Gastroesophageal sphincter (tissue), 4 donors: ENCODE measurements around the genes ZNF85, ZNF429 and ZNF100.

GRCh38 chr19:19323843-19324601 lies 3.4 kb downstream of the MAU2 start:
- PRO-cap: no peak
- RAMPAGE, long total RNA, 4 experiments: no peak in any of the 4 experiments

- PRO-cap: no peak
- RAMPAGE, long total RNA, 4 experiments: no peak in any of the 4 experiments
Measured at GRCh38 chr19:19328962-19329821, 8.6 kb downstream of the MAU2 start.

DNA sequence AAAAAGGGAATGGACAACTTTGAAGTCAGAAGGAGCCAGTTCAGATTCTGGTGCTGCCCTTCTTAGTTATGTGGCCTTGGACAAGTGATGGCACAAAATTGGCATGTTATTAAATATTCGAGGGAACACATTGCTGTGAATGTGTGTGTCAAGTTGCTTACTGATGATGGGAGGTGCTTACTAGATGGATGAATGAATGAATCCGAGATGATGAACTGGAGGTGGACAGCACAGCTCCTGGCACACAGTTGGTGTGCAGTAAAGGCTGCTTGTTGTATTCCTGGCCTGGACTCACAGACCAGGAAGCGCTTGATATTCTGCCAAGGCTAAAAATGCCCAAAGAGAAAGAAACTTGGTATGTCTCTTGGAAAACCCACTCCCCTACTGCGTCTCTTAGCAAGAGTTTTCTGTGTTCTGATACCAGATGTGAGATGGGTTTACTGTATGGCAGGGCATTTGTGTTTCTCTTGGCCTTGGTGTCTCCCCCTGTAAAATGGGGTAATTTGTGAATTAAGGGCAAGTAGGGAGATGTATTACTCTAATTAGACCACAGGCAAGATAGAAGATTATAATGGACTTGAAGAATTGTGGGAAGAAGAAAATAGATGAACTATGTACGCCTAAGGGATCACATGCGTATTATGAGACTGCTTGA lies 15.2 kb upstream of the GATAD2A start:
- PRO-cap: no peak
- RAMPAGE, long total RNA, 4 experiments: no peak in any of the 4 experiments

- PRO-cap: no peak
- RAMPAGE, long total RNA, 4 experiments: no peak in any of the 4 experiments
Measured at GRCh38 chr19:19427365-19428484, 22.2 kb downstream of the GATAD2A start.

DNA sequence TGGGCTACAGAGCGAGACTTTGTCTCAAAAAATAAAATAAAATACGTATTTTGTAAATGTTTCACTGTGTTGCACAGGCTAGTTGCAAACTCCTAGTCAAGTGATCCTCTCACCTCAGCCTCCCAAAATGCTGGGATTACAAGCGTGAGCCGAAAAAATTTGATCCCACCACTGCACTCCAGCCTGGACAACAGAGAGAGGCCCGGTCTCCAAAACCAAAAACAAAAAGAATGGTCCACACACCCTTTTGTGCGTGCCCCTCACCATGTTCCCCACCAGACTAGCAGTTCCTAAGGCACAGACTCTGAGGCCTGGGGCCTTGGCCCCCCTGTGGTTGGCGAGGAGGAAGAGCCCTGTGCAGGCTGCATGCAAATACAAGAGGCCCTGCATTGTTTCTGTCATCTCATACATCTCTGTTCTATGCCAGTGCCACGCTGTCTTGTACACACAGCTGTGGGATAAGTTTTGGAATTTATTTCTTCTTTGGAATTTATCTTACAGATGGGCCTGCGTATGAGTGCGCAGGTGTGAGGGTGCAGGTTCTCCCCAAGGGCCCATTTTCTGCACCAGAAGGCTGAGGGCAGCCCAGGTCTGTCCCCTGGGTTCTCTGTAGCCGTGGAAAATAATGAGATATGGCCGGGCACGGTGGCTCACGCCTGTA lies 4.7 kb upstream of the YJEFN3 start:
- PRO-cap: no peak
- RAMPAGE, long total RNA, 4 experiments: no peak in any of the 4 experiments

GRCh38 chr19:19569860-19570791 lies 32.1 kb downstream of the CILP2 start:
- PRO-cap: no peak
- RAMPAGE, long total RNA, 4 experiments: no peak in any of the 4 experiments

- PRO-cap: no peak
- RAMPAGE, long total RNA, 4 experiments: no peak in any of the 4 experiments
Measured at GRCh38 chr19:19590959-19591692, 27.4 kb downstream of the PBX4 start.

- PRO-cap: no peak
- RAMPAGE, long total RNA, 4 experiments: no peak in any of the 4 experiments
Measured at GRCh38 chr19:19605862-19606459, 12.5 kb downstream of the PBX4 start.

- PRO-cap: no peak
- RAMPAGE, long total RNA, 4 experiments: no peak in any of the 4 experiments
Measured at GRCh38 chr19:19618813-19619127, 283 bp upstream of the PBX4 start.

GRCh38 chr19:20922816-20923926 lies at the start of gene ZNF85:
Gene ZNF85 (plus strand): TSS chr19:20923251.
- PRO-cap: bidirectional peak, plus-strand start at chr19:20923283, minus-strand start at chr19:20923117; bidirectional peak, plus-strand start at chr19:20923517, minus-strand start at chr19:20923496
- RAMPAGE, long total RNA, 4 experiments: start-site peak on the plus strand in 4 of 4 experiments, at chr19:20923227-20923340 at its widest, 17 to 46 reads per replicate

DNA sequence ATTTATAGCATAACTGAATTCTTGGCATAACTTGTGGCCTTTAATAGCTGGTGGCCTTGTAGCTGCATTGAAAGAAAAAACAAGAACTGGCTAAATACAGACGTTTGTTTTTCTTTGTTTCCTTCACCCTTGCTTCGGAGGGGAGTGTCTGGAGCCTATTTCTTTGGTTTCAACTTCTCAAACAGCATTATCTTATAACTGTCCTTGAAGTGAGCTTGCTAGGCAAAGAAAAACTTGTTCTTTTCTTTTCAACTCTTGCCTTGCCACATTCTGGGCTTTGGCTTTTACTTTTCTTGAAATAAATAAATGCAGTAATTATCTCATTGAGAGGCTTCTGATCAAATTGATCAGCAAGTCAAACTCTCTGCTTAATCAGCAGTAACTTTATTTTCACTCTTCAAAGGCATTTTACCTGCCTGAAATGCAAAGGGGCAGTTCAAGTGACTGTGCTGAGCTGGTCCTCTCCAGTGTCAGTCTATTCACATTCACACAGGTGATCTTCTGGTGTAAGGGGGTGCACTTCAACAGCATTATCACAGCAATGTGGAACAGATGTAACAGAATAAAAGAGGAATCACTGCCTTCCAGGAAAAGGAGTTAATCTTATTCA lies 44.0 kb downstream of the ZNF493 start:
- PRO-cap: no peak
- RAMPAGE, long total RNA, 4 experiments: no peak in any of the 4 experiments

GRCh38 chr19:21505056-21506354 lies at the start of gene ZNF429:
Gene ZNF429 (plus strand): TSS chr19:21505602.
- PRO-cap: unidirectional peak, plus-strand start at chr19:21505575; unidirectional peak, plus-strand start at chr19:21505602; unidirectional peak, plus-strand start at chr19:21505876; bidirectional peak, plus-strand start at chr19:21506234, minus-strand start at chr19:21505995
- RAMPAGE, long total RNA, 4 experiments: start-site peak on the plus strand in 4 of 4 experiments, at chr19:21505590-21505622 at its widest, 20 to 106 reads per replicate

- PRO-cap: no peak
- RAMPAGE, long total RNA, 4 experiments: no peak in any of the 4 experiments
Measured at GRCh38 chr19:21584482-21585001, 79.1 kb downstream of the ZNF429 start.

- PRO-cap: unidirectional peak, minus-strand start at chr19:21767536
- RAMPAGE, long total RNA, 4 experiments: start-site peak on the minus strand in 4 of 4 experiments, at chr19:21767539-21767632 at its widest, 50 to 81 reads per replicate
Measured at GRCh38 chr19:21766699-21767998, at the start of gene ZNF100. Gene ZNF100 (minus strand): TSS chr19:21767579.

DNA sequence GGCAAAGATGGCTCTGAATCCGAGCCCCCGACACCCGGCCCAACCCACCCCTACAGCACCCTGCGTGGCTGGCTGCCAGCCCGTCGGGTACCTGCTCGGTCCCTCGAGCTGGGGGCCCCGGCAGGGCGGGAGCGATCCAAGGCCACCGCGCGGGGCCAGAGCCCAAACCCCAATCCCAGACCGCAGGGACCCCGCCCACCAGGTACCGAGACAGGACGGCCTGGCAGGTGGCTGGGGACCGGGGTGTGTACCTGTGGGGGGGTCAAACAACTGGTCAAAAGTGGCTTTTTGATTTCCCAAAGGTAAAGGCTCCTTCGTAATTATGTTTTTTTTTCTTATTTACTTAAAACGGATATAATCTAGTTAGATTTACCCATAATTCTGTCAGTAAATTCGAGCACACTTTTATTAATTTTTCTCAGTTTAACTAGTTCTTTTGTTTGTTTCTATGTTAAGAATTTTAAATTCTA lies 6.4 kb upstream of the ZNF98 start:
- PRO-cap: no peak
- RAMPAGE, long total RNA, 4 experiments: no peak in any of the 4 experiments

DNA sequence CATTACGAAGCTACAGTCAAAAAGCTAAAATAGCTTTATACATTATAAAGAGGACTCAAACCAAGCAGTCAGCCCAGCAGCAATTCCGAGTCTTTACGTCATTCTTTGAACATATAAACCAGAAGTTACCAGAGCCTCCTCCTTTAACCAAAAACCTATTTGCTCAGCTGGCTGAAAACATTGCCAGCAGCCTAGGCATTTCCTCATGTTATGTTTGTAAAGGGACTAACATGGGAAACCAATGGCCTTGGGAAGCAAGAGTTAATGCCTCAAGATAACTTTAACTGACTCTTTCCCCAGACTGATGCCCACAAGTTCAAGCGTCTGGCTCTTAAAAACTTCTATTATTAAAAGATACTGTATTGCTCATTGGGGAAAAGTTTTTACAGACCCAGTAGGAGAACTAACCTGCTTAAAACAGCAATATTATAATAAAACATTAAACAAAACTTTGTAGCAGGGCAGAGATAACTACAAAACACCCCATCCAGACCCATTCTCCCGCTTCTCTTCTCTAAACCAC lies 104.0 kb upstream of the ZNF492 start:
- PRO-cap: no peak
- RAMPAGE, long total RNA, 4 experiments: no peak in any of the 4 experiments

DNA sequence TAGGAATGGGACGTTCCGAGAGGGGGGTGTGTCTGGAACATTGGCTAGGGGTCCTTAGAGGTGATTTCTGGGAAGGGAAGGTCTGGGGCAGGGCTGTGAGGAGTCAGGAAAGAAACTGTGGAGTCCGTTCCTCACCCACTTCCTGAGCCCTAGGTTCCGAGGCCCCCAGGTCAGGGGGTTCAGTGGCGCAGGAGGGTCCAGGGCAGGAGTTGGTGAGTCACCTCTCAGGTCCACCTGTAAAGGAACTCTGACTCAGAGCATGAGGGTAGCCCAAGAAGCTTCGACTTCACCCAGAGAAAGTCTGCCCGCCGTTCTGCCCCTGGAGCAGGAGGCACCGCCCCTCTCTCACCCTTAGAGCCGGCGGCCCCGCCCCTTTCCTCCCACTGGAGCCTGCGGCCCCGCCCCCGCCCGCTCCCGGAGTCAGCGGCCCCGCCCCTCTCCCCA lies 38.5 kb upstream of the ZNF492 start:
- PRO-cap: bidirectional peak, plus-strand start outside the sequence, minus-strand start at position 326 of the sequence
- RAMPAGE, long total RNA, 4 experiments: no peak in any of the 4 experiments

- PRO-cap: no peak
- RAMPAGE, long total RNA, 4 experiments: no peak in any of the 4 experiments
Measured at GRCh38 chr19:22694656-22694981, 60.5 kb downstream of the ZNF492 start.

DNA sequence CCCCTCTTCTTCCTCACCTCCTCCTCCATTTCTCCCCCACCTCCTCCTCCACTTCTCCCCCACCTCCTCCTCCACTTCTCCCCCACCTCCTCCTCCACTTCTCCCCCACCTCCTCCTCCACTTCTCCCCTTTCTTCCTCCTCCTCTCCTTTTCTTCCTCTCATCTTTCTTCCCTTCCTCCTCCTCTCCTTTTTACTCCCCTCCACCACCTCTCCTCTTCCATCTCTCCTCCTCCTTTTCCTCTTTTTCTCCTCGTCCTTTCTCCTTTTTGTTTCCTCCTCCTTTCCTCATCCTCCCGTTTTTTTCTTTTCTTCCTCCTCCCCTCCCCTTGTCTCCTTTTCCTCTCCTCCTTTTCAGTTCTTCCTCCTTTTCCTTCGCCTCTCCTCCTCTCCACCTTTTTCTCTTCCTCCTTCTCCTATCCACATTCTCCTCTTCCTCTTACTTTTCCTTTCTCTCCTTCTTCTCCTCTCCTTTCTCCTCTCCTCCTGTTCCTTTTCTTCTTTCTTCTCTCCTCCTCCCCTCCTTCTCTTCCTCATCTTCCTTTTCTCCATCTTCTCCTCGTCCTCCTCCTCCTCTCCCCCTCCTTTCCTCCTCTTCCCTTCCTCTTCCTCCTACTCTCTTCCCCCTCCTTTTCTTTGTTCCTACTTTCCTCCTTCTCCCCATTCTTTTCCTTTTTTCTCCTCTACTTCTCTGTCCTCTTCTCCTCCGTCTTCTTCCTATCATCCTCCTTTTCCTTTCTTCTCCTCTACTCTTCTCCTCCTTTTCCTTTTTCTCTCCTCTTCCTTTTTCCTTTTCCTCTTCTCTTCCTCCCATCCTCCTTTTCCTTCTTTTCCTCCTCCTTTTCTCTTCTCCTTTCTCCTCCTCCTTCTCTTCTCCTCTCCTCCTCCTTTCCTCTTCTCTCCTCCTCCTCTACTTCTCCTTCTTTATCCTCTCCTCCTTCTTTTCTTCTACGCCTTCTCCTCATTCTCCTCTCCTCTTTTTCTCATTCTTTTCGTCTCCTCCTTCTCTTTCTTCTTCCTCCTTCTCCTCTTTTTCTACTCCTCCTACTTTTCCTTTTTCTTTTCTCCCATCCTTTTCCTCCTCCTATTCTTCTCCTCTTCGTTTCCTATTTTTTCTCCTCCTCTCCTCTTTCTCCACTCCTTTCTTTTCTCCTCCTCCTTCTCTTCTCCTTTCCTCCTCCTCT lies 72.1 kb downstream of the ZNF91 start:
- PRO-cap: no peak
- RAMPAGE, long total RNA, 4 experiments: no peak in any of the 4 experiments

DNA sequence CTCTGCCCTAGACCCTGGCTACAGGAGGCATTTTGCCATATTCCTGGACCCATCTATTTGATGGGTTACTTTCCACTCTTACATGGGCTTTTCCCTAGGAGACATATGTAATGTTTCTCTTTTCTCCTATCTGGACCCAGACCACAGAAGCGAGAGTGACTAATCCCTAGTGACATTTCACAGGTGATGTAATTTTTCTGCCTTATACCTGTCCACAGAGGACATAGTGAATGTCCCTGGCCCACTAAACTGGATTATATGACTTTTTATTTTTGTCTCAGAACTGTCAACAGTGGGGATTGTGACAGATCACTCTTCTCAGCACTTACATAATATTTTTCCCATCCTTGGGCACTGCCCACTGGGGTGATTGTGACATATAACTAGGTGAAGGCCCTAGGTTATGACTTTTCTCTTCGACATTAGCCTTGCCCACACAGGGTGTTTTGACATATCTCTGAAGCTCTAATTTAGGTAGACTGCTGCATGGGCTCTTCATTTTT lies 7.9 kb upstream of the ZNF726 start:
- PRO-cap: no peak
- RAMPAGE, long total RNA, 4 experiments: no peak in any of the 4 experiments